NCI-H460 (cell line): ENCODE results near the gene RNF187.

DNA sequence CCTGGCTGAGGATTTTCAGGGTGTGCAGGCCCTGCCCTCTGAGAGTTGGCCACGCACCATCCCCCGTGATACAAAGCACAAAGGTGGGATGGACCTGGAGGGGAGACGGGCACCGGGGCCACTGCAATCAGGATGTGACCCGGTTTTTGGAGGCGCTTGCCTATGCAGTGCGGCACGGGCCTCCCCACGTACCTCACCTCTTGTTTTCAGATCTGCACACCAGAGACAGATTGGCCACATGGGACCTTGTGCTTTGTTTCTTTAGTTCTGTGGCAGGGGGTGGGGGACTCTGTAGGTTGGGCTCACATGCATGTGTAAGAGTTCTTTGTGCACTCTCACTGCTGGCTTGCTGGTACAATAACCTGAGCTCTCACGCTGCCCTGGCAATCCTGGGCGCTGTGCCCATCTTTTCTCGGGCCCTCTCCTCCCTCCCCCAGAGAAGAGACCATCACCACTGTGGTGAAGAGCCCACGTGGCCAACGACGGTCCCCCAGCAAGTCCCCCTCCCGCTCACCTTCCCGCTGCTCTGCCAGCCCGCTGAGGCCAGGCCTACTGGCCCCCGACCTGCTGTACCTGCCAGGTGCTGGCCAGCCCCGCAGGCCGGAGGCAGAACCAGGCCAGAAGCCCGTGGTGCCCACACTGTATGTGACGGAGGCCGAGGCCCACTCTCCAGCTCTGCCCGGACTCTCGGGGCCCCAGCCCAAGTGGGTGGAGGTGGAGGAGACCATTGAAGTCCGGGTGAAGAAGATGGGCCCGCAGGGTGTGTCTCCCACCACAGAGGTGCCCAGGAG lies 47.3 kb downstream of the TRIM11 start:
RAMPAGE:
- cytosol, long total RNA, result no peak
- long total RNA, result no peak
- nucleus, long total RNA, result no peak

GRCh38 chr1:228370903-228371970 lies 35.4 kb downstream of the TRIM11 start:
RAMPAGE:
- cytosol, long total RNA, result no peak
- long total RNA, result no peak
- nucleus, long total RNA, result no peak

DNA sequence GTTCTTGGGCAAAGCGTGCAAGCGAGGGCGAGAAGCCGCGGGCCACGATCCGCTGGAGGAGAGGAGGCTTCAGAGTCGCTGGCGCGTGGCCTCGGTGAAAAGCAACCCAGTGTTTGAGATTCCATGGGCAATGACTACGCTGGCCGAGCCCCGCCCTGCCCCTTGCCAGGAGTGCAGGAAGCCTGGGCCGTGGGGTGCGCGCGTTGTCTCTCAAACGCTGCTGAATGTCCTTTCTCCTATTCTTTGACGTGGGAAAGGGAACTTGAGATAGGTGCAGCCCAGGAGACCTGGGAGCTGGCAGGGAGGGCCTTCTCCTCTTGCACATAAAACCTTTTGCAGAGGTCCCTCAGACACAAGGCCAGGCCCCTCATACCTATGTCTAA lies 27.4 kb downstream of the TRIM11 start:
RAMPAGE:
- cytosol, long total RNA, result no peak
- long total RNA, result no peak
- nucleus, long total RNA, result no peak

GRCh38 chr1:228459164-228459726 lies 1.3 kb downstream of the H2BC26 start:
RAMPAGE:
- cytosol, long total RNA, result no peak
- long total RNA, result no peak
- nucleus, long total RNA, result no peak

DNA sequence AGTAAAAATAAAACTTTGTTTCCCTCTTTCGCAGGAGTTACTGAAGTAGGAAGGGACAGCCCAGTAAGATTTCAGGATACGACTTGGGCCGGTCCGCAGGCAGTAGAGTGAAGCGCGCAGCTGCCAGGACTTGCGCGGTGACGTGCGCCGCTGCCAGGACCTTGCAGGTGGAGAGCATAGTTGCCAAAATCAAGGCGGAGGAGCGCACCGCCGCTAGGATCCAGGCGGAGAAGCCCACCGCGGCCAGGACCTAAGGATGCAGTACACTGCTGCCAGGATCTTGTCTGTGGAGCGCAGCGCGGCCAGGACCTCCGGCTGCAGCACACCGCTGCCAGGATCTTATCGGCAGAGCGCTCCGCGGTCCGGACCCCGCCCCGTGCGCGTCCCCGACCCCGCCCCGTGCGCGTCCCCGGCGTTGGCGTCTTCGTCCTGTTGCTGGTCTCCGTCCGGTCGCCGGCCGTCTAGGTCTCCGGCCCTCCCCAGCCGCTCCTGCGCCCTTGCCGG lies at the start of gene RNF187:
RNF187 (plus strand) TSS at position 415 of the 504 bp plus-strand sequence.
RAMPAGE:
- cytosol, long total RNA, result no peak
- long total RNA, result no peak
- nucleus, long total RNA, result no peak

DNA sequence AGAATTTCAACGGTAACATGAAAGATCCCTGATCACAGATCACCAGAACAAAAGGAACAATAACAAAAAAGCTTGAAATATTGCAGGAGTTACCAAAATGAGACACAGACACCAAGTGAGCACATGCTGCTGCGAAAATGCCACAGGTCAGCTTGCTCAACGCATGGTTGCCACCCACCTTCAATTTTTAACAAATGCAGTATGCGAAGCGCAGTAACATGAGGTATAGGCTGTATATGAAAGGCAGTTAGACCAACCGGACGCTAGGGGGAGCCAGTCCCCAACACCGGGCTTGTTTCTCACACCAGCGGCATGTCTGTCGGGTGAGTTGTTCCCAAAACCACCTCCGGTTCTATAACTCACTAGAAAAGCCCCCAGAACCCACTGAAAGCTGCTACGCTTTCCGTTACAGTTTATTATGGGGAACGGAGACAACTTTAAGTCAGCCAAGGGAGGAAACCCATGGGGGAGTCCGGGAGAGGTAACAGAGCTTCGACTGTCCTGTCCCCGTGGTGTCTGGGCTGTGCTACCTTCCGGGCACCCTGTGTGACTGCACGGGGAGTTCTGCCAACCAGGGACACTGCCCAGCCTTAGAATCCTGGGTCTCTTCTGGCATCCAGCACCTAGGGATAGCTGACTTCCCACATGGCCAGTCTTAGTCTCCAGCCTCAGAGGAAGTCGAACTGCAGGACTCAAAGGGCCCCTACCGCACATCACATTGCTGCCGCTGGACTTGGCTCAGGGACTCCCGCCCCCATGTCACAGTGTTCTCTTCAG lies 13.9 kb downstream of the RNF187 start:
RAMPAGE:
- cytosol, long total RNA, result no peak
- long total RNA, result no peak
- nucleus, long total RNA, result no peak

DNA sequence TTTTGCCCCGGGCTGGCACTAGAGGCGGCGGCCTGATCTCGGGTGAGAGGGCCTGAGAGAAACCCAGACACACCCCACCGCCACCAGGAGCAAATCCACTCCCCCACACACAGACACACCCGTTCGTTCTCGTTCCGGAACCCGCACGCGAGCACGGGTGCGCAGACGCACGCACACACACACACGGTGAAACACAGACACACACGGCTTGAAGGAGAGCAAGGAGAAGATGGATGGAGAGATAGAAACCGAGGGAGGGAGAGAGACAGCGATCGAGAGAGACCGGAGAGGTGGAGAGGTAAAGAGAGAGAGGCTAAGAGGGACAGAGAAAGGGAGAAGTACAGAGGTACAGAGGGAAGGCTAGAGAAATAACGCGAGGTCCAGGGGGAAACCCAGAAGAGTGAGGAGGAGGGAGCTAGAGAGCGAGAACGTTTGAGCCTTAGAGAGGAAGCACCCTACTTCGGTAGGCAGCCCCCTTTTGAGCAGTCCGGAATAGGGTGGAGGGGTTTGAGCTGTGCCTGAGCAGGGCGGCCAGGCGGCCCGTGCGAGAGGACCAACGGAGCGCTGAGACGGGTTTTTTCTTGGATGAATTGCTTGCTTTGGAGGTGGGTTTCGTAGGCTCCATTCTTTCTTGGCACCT lies 88.5 kb upstream of the RHOU start:
RAMPAGE:
- cytosol, long total RNA, result no peak
- long total RNA, result no peak
- nucleus, long total RNA, result no peak

DNA sequence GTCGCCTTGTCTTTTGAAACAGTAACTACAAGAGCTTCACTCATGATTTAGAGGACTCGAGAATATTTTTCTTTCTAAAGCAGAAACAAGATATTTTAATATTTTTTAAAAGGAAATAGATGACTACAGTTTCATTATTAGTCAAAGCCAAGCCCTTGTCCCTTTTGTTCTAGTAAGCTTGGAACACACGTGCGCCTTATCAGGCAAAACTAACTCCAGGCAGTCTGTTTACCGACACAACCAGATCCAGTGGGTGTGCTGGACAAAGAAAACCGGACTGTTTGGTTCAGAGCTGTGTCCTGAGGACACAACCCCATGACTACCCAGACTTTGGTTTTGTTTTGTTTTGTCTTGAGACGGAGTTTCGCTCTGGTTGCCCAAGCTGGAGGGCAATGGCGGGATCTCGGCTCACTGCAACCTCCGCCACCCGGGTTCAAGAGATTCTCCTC lies 13.9 kb upstream of the RHOU start:
RAMPAGE:
- cytosol, long total RNA, result no peak
- long total RNA, result no peak
- nucleus, long total RNA, result no peak

GRCh38 chr1:228723896-228724300 lies 11.4 kb upstream of the RHOU start:
RAMPAGE:
- cytosol, long total RNA, result no peak
- long total RNA, result no peak
- nucleus, long total RNA, result no peak

RAMPAGE:
- cytosol, long total RNA, result no peak
- long total RNA, result no peak
- nucleus, long total RNA, result no peak
Observed at GRCh38 chr1:228737390-228738602, 2.5 kb downstream of the RHOU start.

DNA sequence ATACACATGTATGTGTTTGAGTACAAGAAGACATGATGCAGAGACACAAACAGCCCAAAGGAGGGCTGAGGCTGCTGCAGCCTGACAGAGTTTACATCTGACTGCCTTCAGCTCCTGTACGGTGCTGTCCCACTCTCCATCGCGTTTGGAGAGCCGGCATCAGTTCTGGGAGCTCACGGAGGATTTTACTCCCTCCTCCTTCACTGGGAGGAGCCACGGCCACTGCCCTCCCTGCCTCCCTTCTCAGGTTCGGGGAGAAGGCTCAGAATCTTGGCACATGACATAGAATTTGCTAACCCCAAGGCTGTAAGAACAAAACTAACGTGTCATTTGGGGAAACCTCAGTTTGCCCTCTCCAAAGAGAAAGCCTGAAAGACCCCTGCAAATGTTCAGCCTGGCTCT lies 98.5 kb downstream of the RHOU start:
RAMPAGE:
- cytosol, long total RNA, result no peak
- long total RNA, result no peak
- nucleus, long total RNA, result no peak

RAMPAGE:
- cytosol, long total RNA, result no peak
- long total RNA, result no peak
- nucleus, long total RNA, result no peak
Observed at GRCh38 chr1:228850093-228850516, 114.8 kb downstream of the RHOU start.

RAMPAGE:
- cytosol, long total RNA, result no peak
- long total RNA, result no peak
- nucleus, long total RNA, result no peak
Observed at GRCh38 chr1:228930508-228931182, 195.4 kb downstream of the RHOU start.

DNA sequence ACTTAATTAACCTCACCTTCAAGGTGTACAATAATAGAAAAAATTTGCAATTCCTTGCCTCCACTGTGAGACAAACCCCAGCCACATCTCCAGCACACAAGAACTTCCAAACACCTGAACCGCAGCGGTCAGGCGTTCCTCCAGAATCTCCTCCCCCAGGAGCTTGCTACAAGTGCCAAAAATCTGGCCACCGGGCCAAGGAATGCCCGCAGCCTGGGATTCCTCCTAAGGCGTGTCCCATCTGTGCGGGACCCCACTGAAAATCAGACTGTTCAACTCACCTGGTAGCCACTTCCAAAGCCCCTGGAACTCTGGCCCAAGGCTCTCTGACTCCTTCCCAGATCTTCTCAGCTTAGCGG lies 213.0 kb downstream of the RHOU start:
RAMPAGE:
- cytosol, long total RNA, result no peak
- long total RNA, result no peak
- nucleus, long total RNA, result no peak

GRCh38 chr1:229058529-229059283 lies 212.2 kb upstream of the RAB4A start:
RAMPAGE:
- cytosol, long total RNA, result no peak
- long total RNA, result no peak
- nucleus, long total RNA, result no peak

DNA sequence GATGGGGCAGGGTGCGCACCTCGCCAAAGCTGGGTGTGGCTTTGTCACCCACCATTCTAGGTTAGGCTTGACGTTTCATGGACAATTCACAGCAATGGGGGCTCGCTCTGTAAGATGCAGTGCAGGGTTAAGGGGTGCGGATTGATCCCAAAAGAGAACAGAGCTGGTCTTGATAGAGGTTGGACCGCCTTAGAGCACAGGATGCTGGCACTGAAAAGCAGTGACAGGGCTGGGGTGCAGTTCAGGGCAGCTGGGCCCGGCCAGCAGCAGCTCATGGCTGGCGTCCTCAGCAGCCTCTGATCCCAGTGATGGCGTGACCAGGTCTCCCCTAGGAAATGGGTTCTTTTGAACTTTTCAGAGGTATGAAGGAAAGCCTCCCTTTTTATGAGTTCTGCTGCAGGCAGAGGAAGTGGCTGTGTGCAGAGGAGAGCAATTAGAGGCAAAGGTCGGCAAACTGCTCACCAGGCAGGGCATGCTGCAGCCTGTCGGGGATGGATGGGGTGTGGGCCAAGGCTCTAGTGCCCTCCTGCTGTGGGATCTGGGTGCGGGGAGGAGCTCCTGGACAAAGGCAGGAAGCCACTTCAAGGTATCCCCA lies 45.7 kb upstream of the RAB4A start:
RAMPAGE:
- cytosol, long total RNA, result no peak
- long total RNA, result no peak
- nucleus, long total RNA, result no peak

DNA sequence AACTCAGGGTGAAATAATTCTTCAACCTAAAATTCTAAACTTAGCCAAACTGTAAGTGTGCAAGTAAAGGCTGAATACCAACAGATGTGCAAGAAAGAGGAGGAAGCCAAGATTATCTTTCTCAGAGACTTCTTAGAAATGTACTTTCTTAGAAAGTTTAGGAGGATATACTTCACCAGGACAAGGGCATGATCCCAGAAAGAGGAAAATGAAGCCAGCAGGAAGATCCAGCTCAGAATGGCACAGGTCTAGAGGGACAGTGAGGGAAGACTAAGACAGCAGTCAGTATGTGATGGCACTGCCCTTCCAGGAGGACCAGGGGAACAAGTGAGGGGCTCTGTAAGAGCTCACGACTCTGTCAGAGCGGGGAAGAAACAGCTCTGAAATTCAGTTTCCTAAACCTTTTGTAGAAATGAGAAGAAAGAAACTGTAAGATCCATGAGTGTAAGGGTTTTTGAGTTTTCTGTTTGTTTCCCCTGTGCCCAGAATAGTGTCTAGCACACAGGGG lies 20.3 kb downstream of the RAB4A start:
RAMPAGE:
- cytosol, long total RNA, result no peak
- long total RNA, result no peak
- nucleus, long total RNA, result no peak

RAMPAGE:
- cytosol, long total RNA, result no peak
- long total RNA, result no peak
- nucleus, long total RNA, result no peak
Observed at GRCh38 chr1:229296367-229297355, 25.8 kb downstream of the RAB4A start.

RAMPAGE:
- cytosol, long total RNA, result no peak
- long total RNA, result no peak
- nucleus, long total RNA, result no peak
Observed at GRCh38 chr1:229325669-229326267, 17.1 kb downstream of the CCSAP start.

RAMPAGE:
- cytosol, long total RNA, result no peak
- long total RNA, result no peak
- nucleus, long total RNA, result no peak
Observed at GRCh38 chr1:229339110-229339777, 3.6 kb downstream of the CCSAP start.